Epithelial cell of esophagus (primary cell): ENCODE measurements around the gene CFAP54.

DNA sequence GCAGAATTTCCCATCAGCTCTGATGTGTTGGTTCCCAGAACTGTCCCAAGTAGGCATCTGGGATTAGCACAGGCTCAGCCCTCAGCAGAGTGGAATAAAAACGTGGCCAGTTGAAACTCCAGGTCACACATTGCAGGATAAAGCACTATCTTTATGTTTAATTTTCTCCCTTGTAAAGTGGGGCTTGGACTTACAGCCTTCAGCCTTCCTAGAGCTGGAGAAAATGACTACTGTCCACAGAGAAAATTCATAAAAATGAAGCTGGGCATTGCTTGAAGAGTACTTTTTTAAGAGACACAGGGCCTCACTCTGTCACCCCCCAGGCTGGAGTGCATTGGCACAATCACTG is 74.2 kb downstream of the TMCC3 start:
- RRBS, result no CpG with 5 or more reads among the region's 1 CpG

DNA sequence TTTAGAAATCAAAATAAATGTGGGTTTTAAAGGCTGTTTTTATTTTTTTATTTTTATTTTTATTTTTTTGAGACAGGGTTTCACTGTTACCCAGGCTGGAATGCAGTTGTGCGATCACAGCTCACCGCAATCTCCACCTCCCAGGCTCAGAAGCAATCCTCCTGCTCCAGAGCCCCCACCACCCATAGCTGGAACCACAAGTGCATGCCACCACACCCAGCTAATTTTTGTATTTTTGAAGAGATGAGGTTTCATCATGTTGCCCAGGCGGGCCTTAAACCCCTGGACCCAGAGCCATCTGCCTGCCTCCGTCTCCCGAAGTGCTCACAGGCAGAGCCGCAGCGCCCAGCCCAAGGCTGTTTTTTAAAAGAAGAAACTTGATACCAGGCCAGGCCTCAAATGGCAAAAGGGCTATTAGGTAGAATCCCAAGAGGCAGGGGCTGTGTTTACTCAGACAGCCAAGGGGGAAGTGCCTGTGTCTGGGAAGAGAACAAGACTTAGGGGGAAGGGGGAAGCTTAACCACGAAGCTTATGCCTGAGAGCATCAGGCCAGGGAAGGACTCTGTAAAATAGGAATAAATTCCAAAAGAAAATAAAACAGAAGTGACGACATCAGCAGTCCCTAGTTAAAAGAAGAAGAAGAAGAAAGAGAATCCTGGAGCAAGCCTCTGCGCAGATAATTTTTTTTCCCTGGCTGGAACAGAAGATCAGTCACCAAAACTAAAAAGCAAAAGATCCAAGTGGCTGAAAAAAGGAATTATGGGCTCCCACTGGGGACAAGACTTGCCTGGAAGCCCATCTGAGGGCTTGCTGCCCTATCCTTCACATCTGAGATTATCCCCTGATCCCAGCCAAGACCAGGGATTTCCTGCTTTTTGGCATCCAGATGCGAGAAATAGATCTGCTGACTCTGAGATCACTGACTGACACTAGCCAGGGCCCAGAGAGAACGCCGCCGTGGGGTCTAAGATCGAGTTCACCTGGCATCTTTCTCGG is 170.5 kb downstream of the NDUFA12 start:
- RRBS, result no CpG with 5 or more reads among the region's 16 CpGs

DNA sequence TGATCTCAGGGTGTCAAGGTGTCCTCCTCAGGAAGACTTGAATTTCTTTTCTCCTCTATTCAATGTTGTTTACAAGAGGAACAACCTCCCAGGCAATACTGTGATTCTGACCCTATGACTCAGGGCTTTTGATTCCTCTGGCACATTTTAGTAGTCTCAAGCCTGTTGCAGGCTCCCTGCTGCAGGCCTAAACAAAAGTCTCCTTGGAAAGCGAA is 11.7 kb downstream of the FGD6 start:
- RRBS, result no CpG with 5 or more reads among the region's 1 CpG

DNA sequence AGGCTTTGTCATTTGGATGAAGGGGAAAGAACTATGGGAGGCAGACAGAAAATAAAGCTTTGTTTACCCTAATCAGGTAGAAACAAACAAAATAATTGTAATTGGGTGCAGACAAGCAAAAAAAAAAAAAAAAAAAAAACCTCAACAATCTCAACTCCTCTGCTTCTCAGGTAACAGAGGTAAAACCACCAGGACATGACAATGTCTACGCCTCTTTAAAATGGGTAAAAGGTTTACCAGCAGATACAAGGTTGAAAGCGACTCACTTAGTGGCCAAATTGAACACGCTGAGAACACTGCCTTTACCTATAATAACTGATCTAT is 752 bp downstream of the FGD6 start:
- RRBS, result no CpG with 5 or more reads among the region's 3 CpGs

GRCh38 chr12:95383815-95384456 is 90.0 kb upstream of the METAP2 start:
- RRBS, result no CpG with 5 or more reads among the region's 15 CpGs

GRCh38 chr12:95418059-95418422 is 55.9 kb upstream of the METAP2 start:
- RRBS, result no CpG with 5 or more reads among the region's 1 CpG

- RRBS, result no CpG with 5 or more reads among the region's 5 CpGs
Observed at GRCh38 chr12:95445954-95446292, 28.0 kb upstream of the METAP2 start.

DNA sequence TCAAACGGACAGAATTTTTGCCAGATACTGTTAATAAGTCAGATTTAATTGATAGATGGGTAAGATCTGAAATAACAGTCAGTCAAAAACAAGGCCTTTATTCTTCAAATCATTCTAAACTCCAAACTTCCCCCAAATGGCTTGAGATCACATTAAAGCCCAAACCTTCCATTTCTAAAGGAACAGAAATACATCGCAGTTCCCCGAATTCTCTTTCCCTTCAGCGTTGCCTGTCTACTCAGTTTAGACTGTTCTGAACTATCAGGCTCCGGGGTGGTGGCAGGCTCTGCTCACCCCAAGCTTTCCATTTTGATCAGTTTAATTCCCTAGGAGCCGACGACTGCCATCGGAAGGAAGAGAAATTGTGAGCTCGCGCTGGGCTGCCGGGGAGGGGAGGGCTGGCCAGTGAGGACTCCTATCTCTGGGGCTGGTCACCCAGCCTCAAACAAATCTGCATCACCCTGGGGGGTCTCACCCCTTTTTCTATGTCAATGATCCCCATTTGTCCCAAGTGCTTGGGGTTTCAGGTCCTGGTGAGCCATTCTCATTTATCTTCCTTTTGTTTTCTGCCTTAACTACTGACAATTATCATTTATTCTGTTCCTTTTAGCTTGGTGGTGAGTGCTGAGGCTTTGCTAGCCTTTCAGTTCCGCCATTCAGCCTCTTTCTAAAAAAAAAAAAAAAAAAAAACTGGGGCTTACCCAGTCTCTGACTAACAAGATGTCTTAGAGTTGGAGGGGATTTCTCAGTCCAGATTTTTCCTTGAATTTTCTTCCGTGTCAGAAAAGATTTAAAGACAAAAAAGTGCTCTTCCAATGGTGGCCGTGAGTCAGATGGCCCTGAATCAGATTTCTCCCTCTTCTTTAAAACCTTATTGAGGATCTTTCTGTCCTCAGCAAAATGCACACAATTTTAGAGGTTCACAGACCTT is 22.7 kb upstream of the USP44 start:
- RRBS, result no CpG with 5 or more reads among the region's 14 CpGs

DNA sequence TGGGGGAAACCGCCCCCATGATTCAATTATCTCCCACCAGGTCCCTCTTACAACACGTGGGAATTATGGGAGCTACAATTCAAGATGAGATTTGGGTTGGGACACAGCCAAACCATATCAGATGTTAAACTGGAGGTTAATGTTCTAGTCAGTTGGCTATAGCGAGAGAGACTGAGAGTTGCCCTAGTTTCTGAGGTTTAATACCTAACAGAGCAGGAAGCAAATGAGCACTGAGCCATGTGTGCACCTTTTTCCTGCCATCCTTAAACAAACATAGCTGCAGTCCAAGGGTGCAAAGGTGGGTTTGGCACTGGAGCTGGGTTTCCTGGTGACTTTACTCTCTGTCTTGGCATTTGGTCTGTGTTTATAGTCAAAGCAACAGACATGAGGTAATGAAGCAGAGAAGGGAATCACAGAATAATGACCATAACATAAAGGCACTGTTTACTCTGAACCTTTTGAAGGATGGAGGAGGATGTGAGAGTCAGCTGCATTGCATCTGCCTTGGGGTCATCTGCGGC is 83.6 kb upstream of the USP44 start:
- RRBS, result no CpG with 5 or more reads among the region's 4 CpGs

DNA sequence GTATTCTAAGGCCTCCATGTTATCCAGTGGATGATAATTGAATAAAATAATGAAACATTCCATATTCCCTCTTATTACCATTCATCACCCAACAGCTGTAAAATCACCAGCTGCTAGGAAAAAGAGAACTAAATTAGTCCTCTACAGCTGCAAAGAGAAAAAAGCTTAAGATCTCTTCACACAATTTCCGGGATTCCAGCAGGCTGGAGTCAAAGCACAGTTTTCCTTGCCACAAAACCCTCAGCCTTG is 57.5 kb downstream of the NTN4 start:
- RRBS, result no CpG with 5 or more reads among the region's 1 CpG

DNA sequence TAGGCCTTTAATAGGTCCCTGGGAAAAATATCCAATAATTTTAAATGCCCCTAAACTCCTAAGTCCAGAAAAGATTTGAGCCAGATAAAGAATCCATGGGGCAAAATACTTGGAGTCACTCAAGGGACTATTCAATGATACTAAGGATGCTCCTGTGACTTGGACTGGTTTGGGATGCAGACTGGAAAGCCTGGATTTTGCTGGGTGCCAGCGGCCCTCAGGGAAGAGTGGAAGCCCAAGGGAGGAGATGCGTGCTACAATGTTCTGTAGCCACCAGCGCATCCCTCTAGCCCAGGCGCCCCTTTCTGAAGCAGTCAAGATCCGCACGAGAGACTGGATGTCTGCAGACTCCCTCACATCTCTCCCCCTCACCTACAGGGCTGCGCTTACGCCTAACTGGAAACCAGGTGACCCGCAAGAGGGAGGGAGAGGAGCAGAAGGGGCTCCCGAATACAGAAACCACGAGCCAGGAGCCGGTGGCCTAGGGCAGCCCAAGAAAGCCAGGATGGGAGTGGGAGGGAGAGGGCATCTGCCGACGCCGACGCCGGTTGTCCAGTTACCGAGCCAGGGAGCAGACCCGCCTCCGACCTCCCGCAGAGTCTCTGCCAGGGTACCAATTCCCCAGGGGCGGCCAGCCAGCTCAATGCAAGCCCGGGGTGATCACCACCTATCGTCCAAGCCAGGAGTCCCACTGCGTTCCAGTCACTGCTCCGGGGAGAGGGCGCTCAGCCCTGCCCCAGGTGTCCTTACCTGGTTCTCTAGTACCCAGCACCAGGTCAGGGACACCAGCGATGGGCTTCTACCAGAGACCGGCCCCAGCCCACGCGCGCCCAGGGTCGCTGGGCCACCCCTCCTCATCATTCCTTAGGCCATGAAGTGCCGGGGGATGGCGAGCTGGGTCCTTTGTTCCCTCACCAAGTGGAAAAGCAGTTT is 1.3 kb downstream of the NTN4 start:
- RRBS, result 3% methylated on average over 21 of the region's 35 CpGs

DNA sequence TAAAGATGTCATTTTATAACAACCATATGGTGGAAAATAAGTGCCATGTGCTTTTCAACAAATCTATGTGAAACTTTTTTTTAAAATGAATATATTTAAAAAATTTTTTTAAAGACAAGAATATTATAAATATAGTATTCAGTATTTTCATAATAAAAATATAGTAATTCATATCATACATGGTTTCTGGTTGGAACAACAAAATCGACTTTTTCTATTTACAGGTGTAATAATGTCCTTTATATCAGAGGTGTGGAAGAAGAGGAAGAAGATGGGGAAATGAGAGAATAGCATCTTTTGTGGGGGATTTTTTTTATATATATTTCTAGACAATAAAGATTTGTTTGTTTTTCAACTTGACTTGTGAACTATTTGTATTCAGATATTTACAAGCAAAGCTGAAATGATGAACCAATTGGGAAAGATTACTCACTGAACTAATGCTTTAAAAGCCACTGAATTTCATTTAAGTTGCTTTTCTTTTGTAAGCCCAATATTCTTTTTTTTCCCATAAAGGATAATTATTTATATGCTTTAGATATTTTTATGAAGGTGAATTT is 7.1 kb downstream of the SNRPF start:
- RRBS, result no CpG with 5 or more reads among the region's 1 CpG

DNA sequence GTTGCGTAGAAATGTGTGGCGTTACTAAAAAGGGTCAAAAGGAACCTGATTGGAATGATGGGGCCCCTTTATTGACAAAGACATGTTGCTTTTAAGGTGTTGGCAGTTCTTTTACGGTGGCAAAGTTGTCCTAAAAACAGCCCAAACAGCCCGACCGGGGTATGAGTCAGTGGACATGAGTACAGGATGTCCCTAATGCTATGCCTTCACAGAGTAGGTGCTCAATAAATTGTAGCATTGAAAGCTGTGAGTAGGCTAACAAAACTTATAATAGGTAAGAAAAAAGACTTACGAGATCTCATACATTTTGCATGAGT is 2.6 kb downstream of the ELK3 start:
- RRBS, result no CpG with 5 or more reads among the region's 6 CpGs

DNA sequence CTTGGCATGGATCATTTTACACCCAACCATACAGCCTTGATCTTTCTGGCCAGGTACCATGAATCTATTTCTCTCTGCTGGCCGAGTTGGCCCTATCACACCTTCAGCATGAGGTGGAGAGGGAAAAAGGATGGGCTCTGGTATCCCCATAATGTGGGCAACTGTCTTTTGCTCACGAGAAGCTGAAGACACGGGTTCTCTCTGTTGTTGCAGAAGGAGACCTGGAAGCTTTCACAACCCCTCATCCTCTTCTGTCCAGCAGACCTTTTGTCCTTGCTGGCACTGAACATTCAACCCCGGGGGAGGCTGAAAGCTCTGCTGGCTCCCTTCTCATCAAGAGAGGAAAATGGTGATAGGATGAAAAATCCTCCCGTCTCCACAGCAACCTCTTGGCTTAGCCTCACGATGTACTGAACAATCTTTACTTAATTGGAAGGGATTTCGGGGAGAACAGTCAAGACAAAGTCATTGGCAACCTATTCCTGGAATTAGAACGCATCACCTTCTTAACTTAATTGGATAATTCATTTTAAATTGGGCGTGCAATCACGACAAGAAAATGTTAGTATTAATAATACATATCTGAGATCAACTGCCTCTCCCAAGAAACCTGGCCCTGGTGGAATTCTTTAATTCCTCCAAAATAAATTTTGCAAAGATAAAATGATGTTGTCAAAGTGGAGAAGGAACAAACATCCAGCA is 39.0 kb downstream of the ELK3 start:
- RRBS, result no CpG with 5 or more reads among the region's 10 CpGs

GRCh38 chr12:96263147-96264174 is 69.3 kb downstream of the ELK3 start:
- RRBS, result no CpG with 5 or more reads among the region's 19 CpGs

GRCh38 chr12:96266930-96267702 is 72.9 kb downstream of the ELK3 start:
- RRBS, result no CpG with 5 or more reads among the region's 4 CpGs

- RRBS, result no CpG with 5 or more reads among the region's 5 CpGs
Observed at GRCh38 chr12:96392412-96392806, 7.8 kb downstream of the CDK17 start.

- RRBS, result no CpG with 5 or more reads among the region's 3 CpGs
Observed at GRCh38 chr12:96398419-96398776, 1.8 kb downstream of the CDK17 start.

GRCh38 chr12:96489253-96490404 is at the start of gene CFAP54:
CFAP54 (plus strand) TSS chr12:96489577.
- RRBS, result 4% methylated on average over 14 of the region's 62 CpGs

DNA sequence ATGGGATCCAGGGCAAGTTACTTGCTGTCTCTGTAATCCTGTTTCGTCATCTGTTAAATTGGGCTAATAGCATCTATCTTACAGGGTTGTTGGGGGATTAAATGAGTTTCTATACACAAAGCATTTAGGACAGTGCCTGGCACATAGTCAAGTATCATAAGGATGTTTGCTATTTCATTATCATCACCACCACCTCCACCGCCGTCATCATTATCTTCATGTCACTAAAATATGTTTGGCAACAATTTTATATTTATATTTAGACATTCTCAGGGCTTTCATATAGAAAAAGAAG is 583.3 kb downstream of the NEDD1 start:
- RRBS, result no CpG with 5 or more reads among the region's 3 CpGs